Cardiac atrium fibroblast (primary cell): Measurements from ENCODE around the gene HDAC1.

GRCh38 chr1:31648478-31648827 lies 3.8 kb upstream of the PEF1 start:
- RAMPAGE, long total RNA: no peak

DNA sequence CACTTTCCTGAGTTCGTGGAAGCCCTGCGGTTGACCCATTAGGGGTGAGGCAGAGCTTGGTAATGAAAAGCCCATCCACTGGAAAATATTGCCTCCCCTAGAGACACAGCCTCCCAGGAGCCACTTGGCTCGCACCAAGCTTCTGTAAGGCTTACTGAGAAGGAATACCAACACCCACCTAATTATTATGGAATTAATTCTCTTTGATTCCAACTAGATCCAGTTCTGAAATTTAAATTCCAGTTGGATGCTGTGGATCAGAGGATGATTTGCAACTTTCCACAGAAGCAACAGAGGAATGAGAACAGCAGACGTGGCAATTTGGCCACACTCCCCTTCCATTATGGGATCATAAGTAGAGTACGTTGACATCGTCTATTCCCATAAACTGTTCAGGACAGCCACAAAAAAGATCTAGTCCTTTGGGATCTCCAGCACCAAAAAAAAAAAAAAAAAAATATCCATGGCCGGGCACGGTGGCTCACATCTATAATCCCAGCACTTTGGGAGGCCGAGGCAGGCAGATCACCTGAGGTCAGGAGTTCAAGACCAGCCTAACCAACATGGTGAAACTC lies 4.2 kb upstream of the PEF1 start:
- RAMPAGE, long total RNA: no peak

DNA sequence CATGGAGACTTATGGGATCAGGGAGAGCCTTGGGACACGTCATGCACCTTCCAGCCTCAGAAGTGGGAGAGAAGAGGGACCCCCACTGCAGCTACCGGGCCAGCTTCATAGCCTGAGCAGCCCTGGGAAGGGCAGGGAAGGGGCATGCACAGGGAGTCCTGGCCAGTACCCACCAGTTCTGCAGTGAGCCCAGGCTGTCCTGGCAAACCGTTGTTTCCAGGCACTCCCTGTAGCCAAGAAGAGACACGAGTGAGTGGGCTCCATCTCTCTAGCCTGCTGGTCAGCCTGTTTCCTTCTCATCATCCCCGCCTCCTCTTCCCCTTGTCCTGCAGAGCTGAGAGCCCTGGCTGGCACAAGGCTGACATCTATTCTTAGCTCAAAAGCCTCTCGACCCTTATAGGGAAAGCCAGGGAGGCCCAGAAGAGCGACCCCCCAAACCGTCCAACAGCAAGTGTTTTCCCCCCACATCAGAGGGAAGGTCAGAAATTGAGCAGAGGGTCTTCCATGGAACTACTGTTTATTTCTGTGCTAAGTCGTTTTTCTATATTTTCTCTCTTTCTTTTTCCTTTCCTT lies 28.6 kb downstream of the COL16A1 start:
- RAMPAGE, long total RNA: no peak

DNA sequence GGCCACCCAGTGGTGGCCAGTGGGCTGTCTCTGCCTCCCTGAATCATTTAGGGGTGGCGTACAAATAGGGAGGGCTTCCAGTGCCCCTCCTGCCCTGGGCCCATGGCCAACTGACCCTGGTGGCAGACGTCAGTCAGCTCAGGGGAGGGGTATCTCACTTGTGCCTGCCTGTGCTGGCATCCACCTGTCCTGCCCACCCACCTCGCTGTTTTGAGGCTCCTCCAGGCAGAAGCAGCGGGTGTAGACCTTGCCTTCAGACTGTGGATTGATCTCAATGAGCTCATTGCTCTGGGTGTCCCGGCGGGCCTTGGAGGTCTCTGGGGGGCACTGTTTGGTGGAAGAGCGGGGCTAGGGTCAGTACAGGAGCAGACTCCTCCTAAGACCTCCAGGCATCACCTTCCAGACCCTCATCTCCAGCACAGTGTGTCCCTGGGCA lies 7.0 kb downstream of the COL16A1 start:
- RAMPAGE, long total RNA: no peak

GRCh38 chr1:31788895-31789282 lies 24.7 kb upstream of the ADGRB2 start:
- RAMPAGE, long total RNA: no peak

GRCh38 chr1:31830653-31831106 lies 14.9 kb upstream of the SPOCD1 start:
- RAMPAGE, long total RNA: no peak

GRCh38 chr1:31907058-31908165 lies 30.8 kb downstream of the PTP4A2 start:
- RAMPAGE, long total RNA: no peak

DNA sequence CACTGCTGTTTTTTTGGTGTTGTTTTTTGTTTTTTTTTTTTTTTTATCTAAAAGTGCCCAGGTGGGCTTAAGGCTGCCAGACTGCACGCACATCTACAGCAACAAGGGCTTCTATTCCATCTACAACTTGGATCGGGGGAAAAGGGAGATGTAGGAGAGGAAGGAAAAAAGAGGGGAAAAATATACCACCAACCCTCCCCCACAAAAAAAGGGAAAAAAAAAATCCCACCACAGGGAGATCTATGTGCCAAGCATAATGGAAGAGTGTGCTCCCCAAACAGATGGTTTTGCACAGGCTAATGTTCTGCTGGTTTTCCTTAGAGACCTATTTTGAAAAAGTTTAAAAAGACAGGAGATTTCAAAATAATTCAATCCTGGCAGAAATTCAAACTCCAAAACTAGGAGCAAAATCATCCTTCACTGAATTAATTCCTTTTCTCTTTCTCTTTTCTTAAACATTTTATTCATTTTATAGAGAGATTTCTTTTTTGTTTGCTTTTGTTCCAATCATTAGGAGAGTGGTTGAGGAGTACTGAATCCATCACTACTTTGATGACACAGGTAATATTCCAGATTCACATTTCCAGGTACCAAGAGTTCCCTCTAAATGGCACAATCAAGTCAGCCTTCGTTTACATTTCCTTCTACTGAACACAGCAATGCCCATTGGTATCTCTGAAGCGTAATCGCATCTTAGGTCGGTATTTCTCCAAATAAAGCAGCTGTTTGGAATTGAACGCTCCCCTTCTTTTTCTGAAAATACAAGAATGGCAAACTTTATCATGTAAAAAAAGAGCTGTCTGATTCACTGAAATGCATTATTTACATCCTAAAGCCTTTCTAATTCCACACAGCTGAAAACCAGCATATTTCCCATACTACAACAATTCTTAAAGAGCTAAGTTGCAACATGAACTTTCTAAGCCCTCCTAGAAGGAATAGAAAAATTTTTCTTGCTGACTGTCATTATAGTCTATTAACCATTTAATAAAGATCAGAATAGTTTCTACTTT lies 29.7 kb downstream of the PTP4A2 start:
- RAMPAGE, long total RNA: no peak

- RAMPAGE, long total RNA: no peak
Observed at GRCh38 chr1:31954583-31955280, 16.6 kb upstream of the PTP4A2 start.

- RAMPAGE, long total RNA: no peak
Observed at GRCh38 chr1:31977302-31978141, 36.1 kb upstream of the KHDRBS1 start.

DNA sequence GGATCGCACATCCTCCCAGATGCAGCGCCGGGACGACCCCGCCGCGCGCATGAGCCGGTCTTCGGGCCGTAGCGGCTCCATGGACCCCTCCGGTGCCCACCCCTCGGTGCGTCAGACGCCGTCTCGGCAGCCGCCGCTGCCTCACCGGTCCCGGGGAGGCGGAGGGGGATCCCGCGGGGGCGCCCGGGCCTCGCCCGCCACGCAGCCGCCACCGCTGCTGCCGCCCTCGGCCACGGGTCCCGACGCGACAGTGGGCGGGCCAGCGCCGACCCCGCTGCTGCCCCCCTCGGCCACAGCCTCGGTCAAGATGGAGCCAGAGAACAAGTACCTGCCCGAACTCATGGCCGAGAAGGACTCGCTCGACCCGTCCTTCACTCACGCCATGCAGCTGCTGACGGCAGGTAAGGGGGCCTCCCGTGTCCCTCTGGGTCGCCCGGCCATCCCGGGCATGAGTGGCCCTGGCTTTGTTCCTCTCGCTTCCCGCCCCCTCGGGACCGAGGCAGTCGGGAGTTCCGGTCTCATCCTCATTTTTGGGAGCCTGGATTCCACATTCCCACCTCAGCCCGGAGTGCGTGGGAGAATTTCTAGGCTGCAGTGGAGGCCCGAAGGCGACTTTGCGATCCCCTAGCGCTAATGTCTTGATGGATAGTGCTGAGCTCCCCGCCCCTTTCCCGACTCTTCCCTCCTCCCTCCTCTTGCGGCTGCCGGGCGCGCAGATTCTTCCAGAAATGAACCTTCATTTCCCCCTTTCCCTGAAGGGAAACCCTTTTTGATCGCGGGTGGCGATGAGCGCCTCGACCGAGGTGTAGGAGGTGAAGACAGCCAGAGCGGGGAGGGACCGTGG lies 531 bp downstream of the KHDRBS1 start:
- RAMPAGE, long total RNA: no peak

DNA sequence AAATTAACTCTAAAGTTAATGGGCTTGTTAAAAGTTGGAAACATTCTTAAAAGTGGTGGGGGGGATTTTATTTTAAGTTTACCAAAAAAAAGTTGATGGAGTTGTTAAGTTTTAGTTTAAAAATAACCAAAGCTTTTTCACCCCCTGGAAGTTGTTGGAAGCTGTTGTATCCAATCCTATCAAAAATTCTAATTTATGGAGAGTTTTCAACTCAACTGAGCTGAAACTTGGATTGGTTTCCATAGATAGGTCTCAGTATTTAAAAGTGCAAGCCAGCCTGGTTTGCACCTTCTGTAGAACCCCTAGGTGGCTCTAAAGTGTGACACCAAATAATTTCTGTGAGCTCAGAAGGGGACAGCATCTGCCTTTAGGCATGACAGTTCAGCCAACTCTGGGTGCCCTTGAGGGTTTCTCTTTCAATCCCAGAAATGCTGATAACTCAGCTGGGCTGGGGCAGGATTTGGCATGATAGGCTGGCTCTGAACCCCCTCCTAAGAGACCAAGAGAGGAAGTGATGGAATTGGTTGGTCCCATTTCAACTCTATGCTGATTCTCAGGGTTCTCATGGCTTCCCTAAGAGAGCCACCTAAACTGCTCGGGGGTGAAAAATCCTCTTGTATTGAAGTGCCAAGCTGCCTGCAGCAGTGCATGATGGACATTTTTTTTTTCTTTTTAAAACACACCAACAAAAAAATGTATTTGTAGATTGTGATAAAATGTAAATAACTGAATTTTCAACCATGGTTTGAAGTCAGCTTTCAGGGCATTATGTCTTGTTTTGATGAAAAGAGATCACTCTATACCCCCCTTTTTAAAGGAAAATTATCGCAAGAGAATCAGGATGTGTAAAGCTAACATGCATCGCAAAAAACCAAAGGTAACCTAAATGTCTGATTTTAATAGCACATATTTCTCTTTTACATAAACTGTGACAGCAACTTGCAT lies 28.5 kb upstream of the TMEM39B start:
- RAMPAGE, long total RNA: no peak

DNA sequence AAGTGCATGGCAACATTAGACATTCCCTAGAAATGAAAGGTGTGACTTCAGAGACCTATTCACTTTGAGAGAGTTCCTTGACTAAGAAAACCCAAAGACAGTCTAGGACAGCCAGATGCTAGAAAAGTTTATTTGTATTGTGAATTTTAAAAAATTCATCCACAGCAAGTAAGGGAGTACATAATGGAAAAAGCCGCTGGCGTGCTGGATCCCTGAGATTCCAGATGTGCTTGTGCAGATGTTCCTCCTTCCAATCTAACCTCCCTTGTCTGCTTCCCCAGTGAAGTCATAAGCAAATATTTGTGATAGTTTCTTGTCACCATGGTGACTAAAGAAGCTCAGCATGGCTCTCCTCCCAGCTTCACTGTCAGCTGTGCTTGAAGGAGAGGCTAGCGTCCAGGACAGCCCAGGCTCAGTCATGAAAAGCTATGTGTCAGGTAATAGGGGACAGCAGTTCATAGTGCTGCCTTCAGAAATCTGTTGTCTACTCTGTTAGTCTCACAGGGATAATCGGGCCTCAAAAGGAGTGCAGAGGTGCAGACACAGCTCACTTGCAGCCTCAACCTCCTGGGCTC lies 34.8 kb downstream of the KPNA6 start:
- RAMPAGE, long total RNA: no peak

- RAMPAGE, long total RNA: no peak
Observed at GRCh38 chr1:32234586-32235481, 12.2 kb upstream of the FAM167B start.

- RAMPAGE, long total RNA: no peak
Observed at GRCh38 chr1:32257067-32257310, 5.9 kb downstream of the LCK start.

DNA sequence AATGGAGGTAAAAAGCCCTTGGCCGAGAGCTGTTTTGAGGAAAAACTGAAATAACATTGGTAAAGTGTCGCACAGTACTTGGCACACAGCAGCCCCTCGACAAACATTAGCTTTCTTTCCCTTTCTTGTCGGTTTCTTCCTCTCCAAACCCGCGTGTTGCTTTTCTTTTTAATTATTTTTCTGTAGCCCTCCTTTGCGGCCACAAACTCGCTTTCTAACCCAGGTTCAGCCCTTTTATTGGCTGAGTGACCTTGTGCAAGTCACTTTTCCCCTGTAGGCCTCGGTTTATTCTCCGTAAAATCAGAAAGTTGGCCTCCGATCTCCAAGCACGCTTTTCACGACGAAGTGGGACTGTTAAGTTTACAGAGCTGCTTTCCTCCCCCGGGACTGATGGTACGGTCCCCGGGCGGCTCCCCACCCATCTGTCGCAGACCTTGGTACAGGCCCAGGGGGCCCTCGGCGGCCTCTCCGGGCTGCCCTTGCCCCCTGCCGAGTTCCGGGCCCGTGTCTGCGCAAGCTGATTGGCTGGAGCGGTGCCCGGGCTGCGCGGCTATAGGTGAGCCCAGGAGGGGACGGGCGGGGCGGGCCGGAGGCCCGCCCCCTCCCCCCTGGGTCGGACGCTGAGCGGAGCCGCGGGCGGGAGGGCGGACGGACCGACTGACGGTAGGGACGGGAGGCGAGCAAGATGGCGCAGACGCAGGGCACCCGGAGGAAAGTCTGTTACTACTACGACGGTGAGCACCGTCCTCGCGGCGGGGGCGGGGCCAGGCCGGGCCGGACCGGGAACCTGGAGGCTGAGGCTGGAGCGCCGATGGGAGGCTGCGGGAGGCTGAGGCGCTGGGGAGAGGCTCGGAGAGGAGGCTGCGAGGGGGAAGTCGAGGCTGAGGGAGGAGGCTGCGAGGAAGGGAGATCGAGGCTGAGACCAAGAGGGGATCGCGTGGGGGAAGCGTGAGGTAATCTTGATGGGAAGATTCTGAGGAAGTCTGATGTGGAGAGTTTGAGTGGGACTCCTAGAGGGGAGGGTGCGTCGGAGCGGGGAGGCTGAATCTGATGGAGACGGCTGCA lies at the start of gene HDAC1:
Gene HDAC1, plus strand, starts transcription at position 599 of the 1,065 bp plus-strand sequence.
- RAMPAGE, long total RNA: start-site peak on the plus strand centred at position 646 of the sequence, 53 bp wide, 191 and 39 reads in 2 replicates

GRCh38 chr1:32353705-32354544 lies 8.4 kb downstream of the FAM229A start:
- RAMPAGE, long total RNA: no peak

DNA sequence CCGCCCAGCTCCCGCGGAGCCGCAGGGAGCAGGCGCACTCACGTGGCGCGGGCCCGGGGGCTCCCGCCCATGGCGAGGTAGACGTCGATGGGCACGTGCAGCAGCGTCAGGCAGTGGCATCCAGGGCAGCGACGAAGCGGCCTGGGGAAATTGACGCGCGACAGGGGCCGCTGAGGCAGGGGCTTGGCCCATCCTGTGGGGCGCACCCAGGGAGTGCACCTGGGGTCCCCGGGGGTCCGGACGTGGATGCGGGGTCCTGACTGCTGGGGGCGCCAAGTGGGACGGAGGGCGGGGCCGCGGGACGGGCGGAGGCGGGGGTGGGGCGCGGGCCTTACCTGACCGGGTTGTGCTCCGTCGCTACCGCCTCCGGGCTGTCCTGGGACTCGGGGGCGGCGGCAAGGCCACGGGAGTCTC lies 883 bp downstream of the FAM229A start:
- RAMPAGE, long total RNA: no peak

- RAMPAGE, long total RNA: no peak
Observed at GRCh38 chr1:32500314-32501166, 35.7 kb downstream of the ZBTB8B start.

- RAMPAGE, long total RNA: no peak
Observed at GRCh38 chr1:32754906-32755206, 13.2 kb downstream of the KIAA1522 start.